Metanephros (tissue), 2 donors: ENCODE measurements around a stretch of chr15.

- RAMPAGE, long total RNA, result no peak
Measured at GRCh38 chr15:43009317-43009524, 88.6 kb upstream of the TTBK2 start.

DNA sequence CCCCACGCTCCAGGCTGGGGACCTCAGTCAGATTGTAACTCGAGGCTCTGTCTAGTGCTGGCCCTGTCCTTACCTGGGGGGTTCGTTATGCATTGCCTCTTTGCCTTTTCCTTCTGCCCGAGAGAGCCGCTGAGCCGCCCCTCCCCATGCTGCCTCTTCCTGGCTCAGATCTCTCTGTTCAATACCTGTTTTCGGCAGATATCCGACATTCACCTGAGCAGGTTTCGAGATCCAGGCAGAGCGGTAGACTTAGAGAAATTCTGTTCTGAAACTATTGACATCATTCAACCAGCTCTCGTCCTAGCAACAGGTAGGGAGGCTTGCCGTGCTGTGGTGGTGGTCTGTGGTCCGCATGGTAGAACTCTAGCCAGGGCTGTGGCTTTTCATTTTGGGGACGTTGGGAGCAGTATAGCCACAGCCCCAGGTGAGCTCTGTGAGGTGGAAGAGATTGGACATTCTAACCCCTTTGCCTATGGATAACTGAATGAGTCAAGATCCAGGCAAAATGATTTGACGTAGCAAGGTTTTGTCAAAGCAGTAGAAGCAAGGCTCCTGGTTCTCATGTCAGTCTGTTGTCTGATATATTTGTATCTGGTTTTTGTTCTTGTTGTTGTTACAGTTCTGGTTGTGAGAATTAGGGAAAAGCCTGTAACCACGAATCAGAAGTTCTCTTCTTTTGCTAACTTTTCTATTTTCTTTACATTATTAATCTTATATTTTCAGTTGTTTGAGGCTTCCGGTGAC lies 845 bp downstream of the TMEM62 start:
- RAMPAGE, long total RNA, result no peak

- RAMPAGE, long total RNA, result no peak
Measured at GRCh38 chr15:43358387-43359413, 12.1 kb downstream of the ZSCAN29 start.

GRCh38 chr15:43491889-43492610 lies 906 bp downstream of the TP53BP1 start:
- RAMPAGE, long total RNA, result no peak

- RAMPAGE, long total RNA, result no peak
Measured at GRCh38 chr15:43508957-43509534, 8.4 kb upstream of the MAP1A start.

DNA sequence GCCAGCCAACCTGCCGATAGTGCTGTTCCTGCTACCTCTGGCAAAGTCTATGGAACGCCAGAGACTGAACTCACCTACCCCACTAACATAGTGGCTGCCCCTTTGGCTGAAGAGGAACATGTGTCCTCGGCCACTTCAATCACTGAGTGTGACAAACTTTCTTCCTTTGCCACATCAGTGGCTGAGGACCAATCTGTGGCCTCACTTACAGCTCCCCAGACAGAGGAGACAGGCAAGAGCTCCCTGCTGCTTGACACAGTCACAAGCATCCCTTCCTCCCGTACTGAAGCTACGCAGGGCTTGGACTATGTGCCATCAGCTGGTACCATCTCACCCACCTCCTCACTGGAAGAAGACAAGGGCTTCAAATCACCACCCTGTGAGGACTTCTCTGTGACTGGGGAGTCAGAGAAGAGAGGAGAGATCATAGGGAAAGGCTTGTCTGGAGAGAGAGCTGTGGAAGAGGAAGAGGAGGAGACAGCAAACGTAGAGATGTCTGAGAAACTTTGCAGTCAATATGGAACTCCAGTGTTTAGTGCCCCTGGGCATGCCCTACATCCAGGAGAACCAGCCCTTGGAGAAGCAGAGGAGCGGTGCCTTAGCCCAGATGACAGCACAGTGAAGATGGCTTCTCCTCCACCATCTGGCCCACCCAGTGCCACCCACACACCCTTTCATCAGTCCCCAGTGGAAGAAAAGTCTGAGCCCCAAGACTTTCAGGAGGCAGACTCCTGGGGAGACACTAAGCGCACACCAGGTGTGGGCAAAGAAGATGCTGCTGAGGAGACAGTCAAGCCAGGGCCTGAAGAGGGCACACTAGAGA lies 6.6 kb downstream of the MAP1A start:
- RAMPAGE, long total RNA, result no peak

DNA sequence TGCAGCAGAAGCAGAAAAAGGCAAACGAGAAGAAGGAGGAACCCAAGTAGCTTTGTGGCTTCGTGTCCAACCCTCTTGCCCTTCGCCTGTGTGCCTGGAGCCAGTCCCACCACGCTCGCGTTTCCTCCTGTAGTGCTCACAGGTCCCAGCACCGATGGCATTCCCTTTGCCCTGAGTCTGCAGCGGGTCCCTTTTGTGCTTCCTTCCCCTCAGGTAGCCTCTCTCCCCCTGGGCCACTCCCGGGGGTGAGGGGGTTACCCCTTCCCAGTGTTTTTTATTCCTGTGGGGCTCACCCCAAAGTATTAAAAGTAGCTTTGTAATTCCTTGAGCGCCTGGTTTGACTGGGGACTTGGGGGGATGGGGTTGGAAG lies 1.6 kb downstream of the SERF2 start:
- RAMPAGE, long total RNA, result no peak

- RAMPAGE, long total RNA, result no peak
Measured at GRCh38 chr15:43794342-43795735, 2.7 kb downstream of the SERF2 start.

- RAMPAGE, long total RNA, result no peak
Measured at GRCh38 chr15:43799272-43799658, 755 bp downstream of the SERINC4 start.

DNA sequence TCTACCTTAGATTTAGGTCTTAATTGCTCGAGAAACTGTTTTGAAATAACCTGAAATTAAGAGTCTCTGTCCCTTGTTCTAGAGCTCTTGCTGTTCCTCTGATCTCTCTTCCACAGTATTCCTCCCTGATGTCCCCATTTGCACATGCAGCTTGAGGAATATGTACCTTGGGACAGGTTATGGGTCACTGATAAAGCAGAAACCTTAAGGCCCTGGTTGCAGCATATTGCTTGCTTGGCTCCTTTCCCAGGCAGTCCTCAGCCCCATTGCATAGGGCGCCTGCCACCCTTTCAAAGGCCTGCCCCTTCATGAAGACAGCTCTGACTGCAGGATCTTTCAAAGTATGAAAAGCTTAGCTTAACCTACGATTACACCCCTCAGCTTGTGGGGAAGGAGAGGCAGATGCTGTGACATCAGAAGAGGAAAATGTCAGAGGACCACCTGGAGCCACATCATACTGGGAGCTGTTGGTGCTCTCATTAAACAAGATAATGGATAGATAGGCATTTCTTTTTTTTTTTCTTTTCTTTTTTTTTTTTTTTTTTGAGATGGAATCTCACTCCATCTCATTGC lies 51.7 kb downstream of the WDR76 start:
- RAMPAGE, long total RNA, result no peak

GRCh38 chr15:43880605-43881236 lies 53.9 kb downstream of the WDR76 start:
- RAMPAGE, long total RNA, result no peak

- RAMPAGE, long total RNA, result no peak
Measured at GRCh38 chr15:43998542-43999185, 171.9 kb downstream of the WDR76 start.

- RAMPAGE, long total RNA, result no peak
Measured at GRCh38 chr15:44038700-44039266, 156.3 kb downstream of the FRMD5 start.

DNA sequence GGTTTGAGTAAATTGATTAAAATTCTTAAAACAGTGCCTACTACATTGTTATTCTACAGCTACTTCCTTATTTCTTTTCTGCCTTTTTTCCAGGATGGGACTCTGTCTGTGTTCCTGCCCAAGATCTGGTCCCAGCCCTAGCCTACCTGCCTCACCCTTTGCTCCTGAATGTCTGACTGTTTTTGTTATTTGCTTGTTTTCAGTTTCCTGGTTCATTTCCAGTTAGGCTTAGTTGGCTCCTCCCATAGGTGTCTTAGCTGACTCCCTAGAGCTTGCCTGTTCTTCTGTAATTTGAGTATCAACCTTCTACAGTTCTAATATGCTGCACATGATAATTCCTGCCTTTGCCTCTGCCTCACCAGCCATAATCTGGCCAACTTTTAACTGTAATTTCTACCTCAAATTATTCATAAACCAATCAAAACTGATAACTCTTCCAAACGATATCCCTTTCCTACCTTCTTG lies 8.1 kb downstream of the GOLM2 start:
- RAMPAGE, long total RNA, result no peak

DNA sequence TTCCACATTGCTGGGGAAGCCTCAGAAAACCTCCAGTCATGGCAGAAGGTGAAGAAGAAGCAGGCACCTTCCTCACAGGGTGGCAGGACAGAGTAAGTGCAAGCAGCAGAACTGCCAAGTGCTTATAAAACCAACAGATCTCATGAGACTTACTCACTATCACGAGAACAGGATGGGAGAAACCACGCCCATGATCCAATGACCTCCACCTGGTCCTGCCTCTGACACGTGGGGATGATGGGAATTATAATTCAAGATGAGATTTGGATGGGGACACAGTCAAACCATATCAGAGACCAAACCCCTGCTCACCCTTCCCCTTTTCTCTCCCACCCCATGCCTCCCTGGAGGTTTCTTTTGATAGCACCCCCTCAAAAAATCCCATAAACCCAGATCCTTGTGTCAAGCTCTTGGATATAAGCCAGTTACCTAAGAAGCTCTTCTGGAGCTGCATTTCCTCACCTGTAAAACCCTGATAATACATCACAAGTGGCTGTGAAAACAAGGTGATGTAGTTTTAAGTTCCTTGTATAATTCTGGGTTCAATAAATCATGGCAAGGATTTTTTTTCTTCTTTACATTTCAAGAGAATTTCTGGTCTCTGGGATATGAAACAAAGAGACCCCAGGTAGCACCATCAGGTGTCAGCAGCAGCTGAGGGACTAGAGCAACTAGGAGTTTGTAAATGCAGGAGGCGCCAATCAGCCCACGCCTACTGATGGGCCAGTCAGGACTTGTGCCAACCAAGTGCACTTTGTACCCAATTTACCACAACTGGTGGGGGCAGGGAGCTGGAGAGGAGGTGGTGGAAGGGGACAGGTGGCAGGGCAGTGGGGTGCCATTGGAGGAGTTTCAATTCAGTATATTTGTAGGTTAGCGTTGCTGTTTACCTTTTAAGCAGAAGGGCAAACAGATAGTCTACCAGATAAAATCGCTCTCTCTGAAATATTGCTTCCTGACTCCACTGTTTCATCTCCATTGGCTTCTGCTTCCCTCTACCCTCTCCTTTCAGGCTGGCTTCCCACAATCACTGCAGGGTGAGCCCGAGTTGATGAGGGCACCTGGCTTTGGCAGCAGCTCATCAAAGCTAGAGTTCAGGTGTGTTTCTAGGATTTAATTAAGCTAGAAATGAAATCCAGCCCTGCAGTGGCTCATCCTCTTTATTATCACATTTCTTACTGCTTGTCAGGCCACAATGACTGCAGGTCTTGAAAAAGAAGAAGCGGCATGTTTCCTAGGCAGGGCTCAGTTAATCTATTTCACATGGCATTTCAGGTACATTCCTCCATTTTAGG lies 75.5 kb downstream of the TRIM69 start:
- RAMPAGE, long total RNA, result no peak

DNA sequence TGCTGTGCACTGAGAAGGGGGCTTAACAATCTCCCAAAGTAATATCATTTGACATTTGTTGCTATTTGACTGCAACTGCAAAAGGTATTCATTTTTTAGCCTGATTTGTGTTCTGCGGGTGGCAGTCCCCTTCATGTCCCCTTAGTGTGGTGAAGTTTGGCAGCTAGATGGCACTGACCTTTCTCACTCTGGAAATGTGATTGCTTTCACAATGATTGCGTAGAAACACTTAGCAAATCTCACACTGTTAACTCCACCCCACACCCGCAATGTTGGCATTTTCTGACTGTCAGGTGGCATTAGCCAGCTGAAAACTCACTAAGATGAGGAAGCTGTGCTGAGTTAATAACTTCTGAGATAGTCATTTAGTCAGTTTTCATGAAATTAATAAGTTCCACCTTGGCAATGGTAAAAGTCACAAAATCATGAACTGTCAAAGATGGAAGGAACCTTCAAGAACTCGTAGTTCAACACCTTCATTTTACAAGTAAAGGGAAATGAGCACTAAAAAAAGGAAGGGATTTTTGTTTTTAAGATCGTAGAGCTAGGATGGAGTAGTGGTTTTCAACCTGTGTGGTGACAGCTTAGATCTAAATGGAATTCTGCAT lies 77.0 kb downstream of the TRIM69 start:
- RAMPAGE, long total RNA, result no peak

GRCh38 chr15:45035264-45035788 lies 12.3 kb downstream of the SORD start:
- RAMPAGE, long total RNA, result no peak

GRCh38 chr15:45150779-45151454 lies 21.1 kb downstream of the DUOX1 start:
- RAMPAGE, long total RNA, result no peak

GRCh38 chr15:45164792-45165791 lies 22.7 kb downstream of the SHF start:
- RAMPAGE, long total RNA, result no peak

- RAMPAGE, long total RNA, result no peak
Measured at GRCh38 chr15:45314990-45315348, 62.9 kb downstream of the SLC28A2 start.